Tongue (tissue), 2 donors: ENCODE measurements around a stretch of chr11.

DNA sequence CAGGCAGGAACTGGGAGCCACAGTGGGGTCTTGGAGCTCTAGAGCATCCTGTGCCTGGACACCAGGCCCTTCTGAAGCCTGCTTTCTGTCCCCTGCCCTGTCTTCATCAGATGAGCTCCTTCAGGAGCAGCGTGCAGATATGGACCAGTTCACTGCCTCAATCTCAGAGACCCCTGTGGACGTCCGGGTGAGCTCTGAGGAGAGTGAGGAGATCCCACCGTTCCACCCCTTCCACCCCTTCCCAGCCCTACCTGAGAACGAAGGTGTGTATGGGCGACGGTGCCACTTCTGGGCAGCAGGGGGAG lies 24.2 kb upstream of the ST14 start:
- RAMPAGE, long total RNA = no peak

GRCh38 chr11:130165844-130167037 lies 6.7 kb downstream of the ST14 start:
- RAMPAGE, long total RNA = no peak

DNA sequence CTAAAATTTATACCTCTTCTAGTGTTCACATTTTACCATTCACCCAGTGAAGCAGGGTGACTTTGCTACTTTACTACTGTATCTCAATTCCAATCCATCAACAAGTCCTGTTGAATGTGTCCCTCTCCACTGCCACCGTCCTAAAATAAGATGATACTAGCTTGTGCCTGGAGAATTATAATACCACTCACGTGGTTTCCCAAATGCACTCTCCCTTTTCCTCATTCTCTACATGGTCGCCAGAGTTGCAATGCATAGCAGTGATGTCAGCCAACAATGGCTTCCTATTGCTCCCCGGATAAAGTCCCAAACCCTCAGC lies 4.0 kb upstream of the ZBTB44 start:
- RAMPAGE, long total RNA = no peak

DNA sequence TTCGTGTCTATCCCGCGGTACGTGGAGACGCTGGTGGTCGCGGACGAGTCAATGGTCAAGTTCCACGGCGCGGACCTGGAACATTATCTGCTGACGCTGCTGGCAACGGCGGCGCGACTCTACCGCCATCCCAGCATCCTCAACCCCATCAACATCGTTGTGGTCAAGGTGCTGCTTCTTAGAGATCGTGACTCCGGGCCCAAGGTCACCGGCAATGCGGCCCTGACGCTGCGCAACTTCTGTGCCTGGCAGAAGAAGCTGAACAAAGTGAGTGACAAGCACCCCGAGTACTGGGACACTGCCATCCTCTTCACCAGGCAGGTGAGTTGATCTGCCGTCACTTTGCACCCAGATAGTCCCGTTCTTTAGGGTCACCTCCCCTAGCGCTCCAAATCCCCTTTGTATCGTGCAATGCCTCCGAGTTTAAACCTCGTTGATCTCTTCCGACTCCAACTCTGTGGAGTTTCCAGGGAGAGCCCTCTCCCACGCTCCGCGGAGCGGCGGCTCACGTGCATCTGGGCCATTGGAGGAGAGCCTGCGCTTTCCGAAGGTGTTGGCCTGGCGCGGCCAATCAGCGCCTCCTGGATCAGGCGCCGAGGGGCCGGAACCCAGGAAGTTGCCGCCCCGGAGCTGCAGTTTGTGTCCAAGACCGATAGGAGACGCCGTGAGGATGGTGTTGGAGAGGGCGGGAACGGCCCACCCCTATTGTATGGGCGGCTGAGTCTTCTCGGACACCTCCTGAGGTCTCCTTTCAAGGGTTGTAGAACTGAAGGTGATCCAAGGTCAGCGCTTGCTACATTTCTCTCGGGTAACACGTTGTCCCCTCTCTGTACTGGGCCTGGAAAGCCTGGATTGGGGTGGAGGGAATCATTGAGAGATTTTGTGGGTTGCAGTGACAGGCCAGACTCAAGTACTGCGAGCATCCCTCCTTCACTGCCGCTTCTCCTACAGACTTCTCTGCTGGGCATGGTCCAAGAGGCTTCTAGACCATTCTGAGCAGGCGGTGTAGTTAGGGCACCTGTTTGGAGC lies 1.5 kb downstream of the ADAMTS15 start:
- RAMPAGE, long total RNA = no peak

GRCh38 chr11:130453007-130453435 lies 4.6 kb downstream of the ADAMTS15 start:
- RAMPAGE, long total RNA = no peak

DNA sequence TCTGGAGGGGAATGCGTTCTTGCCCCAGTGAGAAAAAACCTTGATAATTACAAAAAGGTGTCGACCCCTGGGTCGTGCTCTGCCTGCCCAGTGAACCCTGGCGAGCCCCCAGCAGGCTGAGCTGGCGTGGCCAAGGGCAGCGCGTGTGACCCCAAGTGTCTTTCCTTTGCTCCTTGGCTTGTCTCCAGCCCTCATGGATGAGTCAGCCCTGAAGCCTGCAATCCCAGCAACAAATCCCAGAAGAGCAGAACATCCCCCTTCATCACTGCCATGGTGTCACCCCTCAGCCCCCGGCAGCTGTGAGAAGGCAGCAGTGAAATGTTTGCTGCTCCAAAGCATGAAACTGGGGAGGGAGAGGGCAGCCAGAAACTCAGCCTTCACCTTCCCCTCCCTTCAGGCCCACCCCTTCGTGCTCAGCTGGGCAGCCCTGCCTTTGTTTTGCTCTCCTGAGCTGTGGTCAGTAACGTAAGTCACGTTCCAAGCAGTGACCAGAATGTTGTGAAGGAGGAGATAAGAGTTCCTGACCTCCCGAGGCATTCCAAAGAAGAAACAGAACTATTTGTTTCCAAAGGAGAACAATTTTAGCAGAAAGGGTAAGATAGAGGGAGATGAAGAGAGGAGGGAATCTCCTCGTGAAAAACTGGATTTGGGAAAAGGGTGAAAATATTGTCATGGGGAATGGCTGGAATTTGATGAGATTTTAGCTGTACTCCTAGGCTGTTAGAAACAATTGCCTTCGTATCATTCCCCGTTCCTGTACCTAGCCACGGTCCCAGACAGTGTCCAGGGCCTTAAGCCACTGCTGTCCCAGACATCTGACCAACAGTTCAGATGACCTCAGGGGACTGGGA lies 29.9 kb downstream of the ADAMTS15 start:
- RAMPAGE, long total RNA = no peak

DNA sequence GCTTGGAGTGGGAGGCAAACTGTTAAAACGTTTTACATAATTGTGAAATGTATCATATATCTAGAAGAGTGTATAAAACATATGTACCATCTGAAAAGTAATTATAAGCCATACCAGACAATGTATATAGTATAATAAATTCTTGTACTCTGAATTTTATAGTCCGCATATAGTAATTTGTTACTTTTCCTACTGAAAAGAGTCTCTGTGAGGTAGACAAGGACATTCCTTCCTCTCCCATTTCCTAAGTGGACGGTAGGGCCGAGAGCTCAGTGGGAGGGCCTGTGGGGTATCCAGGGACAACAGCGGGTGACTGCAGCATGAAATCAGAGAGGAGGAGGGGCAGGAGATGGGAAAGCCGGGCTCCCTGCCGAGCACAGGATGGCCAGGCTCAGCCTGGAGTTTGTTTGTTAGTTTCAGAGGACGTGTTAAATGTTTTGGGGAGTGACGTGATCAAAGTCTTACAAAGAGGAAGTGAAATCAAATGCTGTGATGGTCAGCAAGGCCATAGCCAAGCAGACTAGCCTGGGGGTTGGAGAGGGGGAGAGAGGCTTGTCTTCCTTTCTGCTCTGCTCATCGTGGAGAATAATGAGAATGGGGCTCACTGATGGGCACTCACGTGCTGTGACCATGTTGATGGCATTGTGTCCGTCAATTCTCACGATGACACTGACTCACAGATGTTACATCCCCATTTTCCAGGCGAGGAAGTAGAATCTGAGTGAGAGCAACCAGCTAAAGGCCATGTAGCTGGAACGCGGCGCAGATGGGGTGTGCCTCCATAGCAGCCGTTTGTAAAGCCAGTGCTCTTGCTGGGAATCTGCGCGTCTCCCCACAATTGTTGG lies 152.7 kb downstream of the ADAMTS15 start:
- RAMPAGE, long total RNA = no peak

- RAMPAGE, long total RNA = no peak
Observed at GRCh38 chr11:130607162-130607562, 158.7 kb downstream of the ADAMTS15 start.

GRCh38 chr11:130653644-130654166 lies 205.3 kb downstream of the ADAMTS15 start:
- RAMPAGE, long total RNA = no peak

GRCh38 chr11:130866222-130867058 lies 49.8 kb downstream of the SNX19 start:
- RAMPAGE, long total RNA = no peak

- RAMPAGE, long total RNA = no peak
Observed at GRCh38 chr11:130892932-130893364, 23.3 kb downstream of the SNX19 start.

DNA sequence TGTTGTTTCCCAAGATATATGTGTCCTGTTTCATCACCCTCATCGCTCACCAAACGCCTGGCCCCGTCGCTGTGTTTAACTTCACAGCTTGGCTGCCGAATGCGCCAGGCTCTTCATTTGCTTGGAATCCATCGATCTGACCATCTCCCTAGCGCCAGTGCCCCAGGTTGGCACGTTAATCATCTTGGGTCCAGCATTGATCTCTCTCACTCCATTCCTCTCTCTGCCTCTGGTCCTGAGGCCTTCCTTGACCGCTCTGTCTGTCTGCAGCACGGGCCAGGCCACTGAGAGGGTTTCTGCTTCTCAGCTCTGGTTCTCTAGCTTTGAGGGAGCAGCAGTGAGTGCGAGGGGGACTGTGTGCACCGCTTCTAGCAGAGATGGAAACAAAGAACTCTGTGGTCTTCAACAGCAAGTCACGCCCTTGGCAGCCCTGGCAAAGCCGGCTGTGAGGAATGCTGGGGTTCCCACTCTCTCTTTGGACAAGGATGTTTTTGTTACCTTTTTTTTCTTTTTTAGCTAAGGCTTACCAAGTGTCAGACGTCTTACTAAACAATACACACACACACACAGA lies 292.9 kb downstream of the NTM start:
- RAMPAGE, long total RNA = no peak

- RAMPAGE, long total RNA = no peak
Observed at GRCh38 chr11:131668709-131669340, 298.4 kb downstream of the NTM start.

DNA sequence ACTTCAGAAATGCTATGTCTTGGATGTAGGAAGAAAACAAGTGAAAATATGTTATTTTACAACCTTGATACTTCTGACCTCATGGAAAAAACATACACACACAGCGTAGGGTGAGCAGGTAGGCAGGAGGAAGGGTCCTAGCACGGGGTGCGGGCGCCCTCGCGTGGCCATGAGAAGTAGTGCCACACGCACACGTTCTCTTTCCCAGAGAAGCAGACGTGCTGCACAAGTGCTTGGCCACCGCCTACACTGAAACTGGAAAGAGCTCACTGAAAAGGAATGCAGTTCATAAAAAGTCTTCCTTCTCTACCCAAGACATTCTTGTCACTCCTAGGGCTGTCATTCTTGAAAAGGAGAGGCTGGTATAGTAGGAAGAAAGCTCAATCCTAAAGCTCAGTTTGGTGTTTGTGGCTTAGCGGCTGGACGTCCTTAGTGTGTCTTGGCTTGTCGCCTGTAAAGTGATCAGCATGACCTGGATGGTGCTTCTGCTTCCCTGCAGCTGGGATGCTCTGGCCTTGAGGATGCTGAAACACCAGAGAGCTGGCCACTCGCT lies 303.6 kb downstream of the NTM start:
- RAMPAGE, long total RNA = no peak

- RAMPAGE, long total RNA = no peak
Observed at GRCh38 chr11:131938331-131939338, 568.2 kb downstream of the NTM start.

- RAMPAGE, long total RNA = no peak
Observed at GRCh38 chr11:133810291-133810679, 35.0 kb downstream of the SPATA19 start.

DNA sequence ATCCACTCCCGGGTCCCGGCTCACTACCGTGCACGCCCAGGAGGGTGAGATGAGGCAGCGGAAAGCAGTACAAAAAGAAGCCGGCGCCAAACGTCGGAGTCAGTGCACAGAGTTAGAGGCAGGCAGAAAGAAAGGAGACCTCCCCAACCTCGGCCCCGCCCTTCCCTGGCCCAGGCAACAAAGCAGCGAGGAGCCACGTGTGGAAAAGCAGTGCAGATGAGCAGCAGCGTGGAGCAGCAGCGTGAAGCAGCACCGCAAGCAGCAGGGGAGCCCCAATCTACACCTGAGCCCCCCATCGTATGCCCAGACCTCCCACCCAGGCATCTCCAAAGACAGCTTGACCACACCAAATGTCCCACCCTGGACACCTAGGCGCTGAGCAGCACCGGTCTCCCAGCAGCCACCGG lies 28.9 kb downstream of the IGSF9B start:
- RAMPAGE, long total RNA = no peak

DNA sequence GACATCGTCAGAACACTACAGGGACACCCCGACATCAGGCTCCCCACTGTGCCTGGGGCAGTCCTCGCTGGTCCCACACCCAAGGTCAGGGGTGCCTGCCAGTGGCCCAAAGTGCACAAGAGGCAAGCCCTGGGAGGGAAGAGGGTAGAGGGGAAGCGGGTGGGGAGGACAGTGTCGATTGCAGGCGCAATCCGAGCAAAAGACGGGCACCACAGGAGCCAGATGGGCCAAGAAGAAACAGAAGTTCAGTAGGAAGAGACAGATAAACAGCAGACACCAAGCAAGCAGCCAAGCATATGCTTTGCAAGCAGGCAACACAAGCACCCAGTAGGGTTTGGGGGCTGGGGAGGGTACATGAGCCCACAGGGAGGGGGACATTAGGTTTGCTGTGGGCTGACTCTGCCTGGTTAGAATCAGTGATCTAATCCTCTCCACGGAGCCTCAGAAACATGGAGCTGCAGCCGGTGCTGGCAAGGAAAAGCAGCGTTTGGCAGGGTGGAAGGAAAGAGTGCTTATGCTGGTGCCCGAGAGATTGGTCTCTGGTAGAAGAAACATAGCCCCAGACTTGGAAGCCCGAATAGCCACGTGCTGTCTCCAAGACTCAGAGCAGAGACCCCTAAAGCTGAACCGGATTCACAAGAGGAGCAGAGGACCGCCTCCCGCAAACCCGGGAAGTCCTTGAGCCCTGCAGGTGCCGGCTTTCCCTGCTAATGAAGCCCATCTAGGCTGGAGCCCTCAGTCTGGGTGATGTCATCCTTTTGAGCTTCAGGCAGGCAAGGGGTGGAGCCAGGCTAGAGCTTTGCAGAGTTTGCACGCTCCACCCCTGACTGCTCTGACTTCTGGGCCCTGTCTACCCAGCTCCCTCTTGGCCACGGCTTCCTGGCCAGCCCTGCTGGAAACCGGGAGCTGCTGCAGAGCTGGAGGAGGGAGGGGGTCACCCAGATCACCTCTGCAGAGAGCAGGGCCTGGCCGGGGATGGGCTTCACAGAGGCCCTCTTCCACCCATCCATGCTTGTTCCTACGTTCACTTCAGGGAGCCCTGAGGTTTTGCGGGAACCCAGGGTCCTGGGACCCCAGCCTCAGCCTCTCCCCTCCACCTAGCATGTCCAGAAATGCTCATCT lies 35.1 kb upstream of the JAM3 start:
- RAMPAGE, long total RNA = no peak

- RAMPAGE, long total RNA = no peak
Observed at GRCh38 chr11:134039184-134039693, 29.6 kb upstream of the JAM3 start.

- RAMPAGE, long total RNA = no peak
Observed at GRCh38 chr11:134168100-134168395, 55.7 kb downstream of the NCAPD3 start.